Measurements from ENCODE around the genes CNR2 and PNRC2.

DNA sequence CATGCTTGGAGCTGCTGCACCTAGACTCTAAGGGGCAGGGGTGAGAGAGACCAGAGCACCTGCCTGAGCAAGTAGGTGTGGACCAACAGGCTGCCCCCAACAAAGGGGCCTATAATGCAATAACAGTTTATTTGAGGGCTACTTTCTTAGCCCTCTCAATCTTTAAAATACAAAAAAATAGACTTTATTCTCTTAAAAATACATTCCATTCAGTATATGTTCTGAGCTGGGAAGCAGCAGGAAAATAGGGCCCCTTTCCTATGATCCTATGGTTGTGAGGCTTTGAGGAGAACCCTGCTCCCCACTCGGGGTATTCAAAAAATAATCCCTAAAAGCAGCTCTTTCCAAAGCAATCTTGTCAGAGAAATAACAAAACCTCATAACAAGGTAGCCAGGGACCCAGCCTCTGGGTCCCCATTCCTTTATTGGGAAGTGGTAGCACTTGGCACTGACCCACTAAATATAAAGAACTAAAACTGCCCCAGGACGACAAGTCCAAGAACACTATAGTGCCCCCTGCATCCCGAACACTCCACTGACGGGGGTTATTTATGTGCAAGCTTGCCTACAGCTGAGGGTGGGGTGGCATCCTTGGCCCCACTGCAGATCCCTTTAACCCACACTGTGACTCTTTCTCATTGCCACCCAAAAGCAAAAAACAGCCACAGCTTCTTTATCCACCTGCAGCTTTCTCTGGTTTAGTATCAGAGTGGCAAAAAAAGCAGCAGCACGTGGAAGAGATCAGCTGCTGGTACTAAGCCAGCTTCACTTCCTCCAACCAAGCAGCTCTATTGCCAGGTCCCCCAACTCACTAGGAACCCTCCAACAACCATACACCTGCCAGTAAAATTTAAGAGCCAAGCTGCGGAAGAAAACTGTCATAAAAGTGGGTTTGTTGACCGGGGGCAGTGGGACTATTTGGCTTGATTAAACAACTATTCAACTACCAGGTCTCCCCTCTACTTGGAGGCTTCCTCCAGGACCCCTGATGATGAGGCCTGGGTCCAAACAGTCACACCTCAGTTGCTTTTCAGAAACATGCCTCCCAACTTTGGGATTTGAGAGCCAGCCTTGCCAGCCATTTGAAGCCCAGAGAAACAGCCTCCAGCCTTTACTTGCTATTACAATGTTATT, 66.2 kb downstream of the KDM1A start:
- PRO-cap = no peak
- RAMPAGE, long total RNA, 2 experiments = no peak in any of the 2 experiments

GRCh38 chr1:23367442-23368621, 1.8 kb downstream of the ZNF436 start:
- PRO-cap = bidirectional peak, plus-strand start at chr1:23368506, minus-strand start at chr1:23368216
- RAMPAGE, long total RNA, 2 experiments = no peak in any of the 2 experiments

GRCh38 chr1:23421715-23422276, 2.8 kb downstream of the TCEA3 start:
- PRO-cap = no peak
- RAMPAGE, long total RNA, 2 experiments = no peak in any of the 2 experiments

GRCh38 chr1:23523974-23524636, 6.9 kb downstream of the E2F2 start:
- PRO-cap = no peak
- RAMPAGE, long total RNA, 2 experiments = no peak in any of the 2 experiments

DNA sequence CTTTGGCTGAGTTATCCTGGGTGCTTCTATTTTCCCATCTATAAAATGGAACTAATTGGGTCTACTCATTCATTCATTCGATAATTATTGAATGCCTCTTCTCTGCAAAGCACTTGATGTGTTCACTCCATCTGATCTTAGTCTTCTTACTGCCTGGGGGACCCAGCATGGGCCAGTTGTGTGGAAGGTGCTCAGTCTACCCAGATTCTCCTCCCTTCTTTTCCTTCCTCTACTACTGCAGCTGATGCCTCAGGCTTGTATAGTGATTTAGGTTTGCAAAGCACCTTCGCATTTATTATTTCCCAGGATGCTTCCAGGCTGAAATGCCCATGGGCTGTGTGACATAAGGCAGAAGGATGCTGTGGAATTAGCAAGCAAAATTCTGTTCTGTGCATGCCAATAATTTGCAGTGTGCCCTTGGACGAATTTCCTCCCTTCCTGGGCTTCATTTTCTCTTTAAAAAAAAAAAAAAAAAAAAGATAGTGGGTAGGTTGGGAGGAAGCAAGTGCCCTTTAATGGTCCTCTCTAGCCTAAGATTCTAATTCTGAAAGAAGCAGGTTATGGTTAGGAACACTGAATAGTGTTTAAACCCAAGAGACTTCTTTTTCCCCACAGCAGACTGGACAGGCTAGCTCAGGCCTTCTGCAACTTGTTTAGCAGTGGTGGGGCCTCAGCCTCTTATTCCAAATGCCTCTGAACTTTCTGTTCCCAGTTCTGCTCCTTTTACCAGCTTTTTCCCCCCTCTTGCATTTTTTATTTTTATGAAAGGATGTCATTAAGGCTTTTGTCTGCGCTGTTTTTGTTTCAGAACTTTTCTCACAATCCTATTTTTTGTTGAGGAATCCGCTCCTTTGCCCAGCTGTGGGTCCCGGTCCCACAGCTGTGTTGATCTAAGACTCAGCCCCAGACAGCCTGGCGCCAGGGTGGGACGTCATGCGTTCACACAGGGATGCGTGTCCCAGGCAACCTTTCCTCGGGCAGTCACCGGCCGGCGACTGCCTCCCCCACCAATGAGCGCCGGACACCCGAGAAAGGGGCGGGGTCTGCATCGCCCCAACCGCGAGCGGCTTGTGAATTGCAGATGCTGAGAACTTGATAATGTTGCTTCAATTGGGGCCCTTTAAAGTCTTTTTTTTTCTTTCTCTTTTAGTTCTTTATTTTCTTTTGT, 2.6 kb upstream of the ID3 start:
- PRO-cap = unidirectional peak, minus-strand start at position 695 of the sequence; bidirectional peak, plus-strand start at position 1,074 of the sequence, minus-strand start at position 891 of the sequence
- RAMPAGE, long total RNA, 2 experiments = no peak in any of the 2 experiments

GRCh38 chr1:23569205-23569553, 9.9 kb upstream of the ID3 start:
- PRO-cap = no peak
- RAMPAGE, long total RNA, 2 experiments = no peak in any of the 2 experiments

- PRO-cap = no peak
- RAMPAGE, long total RNA, 2 experiments = no peak in any of the 2 experiments
Measured at GRCh38 chr1:23591435-23592184, 32.3 kb upstream of the ID3 start.

DNA sequence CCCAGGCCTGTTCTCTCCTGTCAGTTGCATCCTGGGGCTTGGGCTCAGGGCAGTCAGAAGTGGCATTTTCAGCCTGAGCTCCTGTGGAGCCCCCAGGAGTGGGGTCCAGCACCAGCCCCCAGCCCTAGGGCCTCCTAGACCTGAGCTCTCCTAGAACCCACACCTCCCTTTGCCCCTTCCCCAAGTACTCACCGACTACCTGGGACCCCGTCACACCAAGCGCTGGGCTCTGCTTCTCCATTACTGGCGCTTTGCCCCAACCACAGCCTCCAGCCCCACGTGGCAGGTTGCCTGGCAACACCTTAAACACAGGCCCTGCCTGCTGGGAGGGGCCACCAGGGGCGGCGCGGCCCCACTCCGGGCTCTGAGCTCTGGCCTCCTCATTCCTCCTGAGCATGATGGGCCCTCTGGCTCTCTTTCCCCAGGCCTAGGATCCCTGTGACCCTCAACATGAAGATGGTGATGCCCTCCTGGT, 2.4 kb downstream of the LYPLA2 start:
- PRO-cap = no peak
- RAMPAGE, long total RNA, 2 experiments = no peak in any of the 2 experiments

DNA sequence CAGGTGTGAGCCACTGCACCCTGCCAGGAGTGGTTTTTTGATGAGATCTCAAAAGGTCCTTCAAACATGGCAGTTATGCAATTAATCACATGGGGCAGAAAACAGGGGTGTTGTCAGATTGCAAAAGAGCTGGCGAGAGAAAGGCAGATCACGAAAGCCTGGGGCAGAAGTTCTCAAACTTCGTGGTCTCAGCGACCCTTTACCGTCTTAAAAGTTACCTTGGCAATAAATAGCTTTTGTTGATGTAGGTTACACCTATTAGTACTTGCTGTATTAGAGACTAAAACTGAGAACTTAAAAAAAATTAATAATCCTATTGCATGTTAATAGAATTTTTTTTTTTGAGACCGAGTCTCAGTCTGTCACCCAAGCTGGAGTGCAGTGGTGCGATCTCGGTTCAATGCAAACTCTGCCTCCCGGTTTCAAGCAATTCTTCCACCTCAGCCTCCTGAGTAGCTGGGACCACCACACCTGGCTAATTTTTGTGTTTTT, 16.0 kb downstream of the CNR2 start:
- PRO-cap = no peak
- RAMPAGE, long total RNA, 2 experiments = no peak in any of the 2 experiments

- PRO-cap = no peak
- RAMPAGE, long total RNA, 2 experiments = no peak in any of the 2 experiments
Measured at GRCh38 chr1:23913160-23913731, at the start of gene CNR2. TSS of gene CNR2 (minus strand) at chr1:23913362.

DNA sequence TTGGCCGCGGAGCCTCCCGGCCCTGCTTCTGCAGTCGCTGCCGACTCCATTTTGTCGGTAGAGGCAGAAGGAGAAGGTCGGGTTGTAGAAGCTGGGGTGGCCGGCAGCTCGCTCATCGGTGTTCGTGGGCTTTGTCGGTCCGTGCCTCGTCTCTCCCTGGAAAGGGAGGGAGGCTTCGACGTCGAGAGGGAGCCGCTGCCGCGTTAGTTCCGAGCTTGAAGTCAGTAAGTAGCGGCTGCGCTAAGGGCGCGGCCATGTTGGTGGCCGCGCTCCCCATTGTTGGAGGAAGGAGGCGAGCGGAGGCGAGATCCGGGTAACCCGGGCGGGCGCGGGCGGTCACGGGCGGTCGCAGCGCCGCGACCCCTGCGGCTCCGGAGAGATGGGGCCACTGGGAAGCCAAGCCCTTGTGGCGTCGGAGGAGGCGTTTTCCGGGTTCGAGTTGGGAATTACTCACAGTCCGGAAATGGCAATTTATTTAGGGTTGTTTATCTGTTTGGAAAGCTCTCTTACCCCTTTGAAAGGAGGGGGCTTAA, at the start of gene PNRC2:
Gene PNRC2 (plus strand): TSS at position 54 of the 533 bp plus-strand sequence.
- PRO-cap = bidirectional peak, plus-strand start at position 54 of the sequence, minus-strand start outside the sequence; unidirectional peak, plus-strand start at position 316 of the sequence
- RAMPAGE, long total RNA, 2 experiments = start-site peak on the plus strand in 2 of 2 experiments, centred at positions 67 to 321 of the sequence, 18 to 929 reads per replicate

DNA sequence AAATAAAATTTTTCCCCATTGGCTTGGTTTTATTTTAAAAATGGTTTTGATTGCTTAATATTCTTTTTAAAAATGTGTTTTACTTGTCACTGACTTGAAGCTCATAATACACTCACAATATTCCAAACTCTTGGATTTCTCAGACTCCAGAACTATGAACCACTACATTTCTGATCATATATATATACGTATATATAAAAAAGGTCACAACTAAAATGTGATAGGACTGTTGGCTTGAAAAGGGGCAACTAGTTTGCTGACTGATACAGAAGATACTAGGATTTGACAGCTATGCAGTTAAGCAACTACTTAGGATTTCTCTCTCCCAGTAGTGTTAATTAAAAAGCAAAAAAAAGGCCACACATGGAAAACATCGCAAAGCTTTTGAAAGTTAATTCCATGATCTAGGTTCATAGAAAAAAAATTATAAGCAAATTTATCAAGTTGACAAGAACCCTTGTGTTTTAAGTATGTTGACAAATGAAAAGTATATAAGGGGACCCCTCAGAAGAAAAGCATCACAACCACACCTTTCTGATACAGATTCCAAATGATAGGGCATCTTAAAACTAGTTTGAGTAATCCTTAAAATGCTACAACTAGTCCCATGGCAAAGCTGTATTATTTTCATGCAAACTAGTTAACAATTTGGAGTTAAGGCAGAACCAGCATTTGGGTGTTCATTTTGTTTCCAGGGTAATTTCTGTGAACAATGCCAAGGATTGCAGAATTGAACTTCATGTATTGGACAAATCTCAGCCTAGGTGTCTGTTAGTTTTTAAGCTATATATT, 4.0 kb downstream of the PNRC2 start:
- PRO-cap = no peak
- RAMPAGE, long total RNA, 2 experiments = no peak in any of the 2 experiments

DNA sequence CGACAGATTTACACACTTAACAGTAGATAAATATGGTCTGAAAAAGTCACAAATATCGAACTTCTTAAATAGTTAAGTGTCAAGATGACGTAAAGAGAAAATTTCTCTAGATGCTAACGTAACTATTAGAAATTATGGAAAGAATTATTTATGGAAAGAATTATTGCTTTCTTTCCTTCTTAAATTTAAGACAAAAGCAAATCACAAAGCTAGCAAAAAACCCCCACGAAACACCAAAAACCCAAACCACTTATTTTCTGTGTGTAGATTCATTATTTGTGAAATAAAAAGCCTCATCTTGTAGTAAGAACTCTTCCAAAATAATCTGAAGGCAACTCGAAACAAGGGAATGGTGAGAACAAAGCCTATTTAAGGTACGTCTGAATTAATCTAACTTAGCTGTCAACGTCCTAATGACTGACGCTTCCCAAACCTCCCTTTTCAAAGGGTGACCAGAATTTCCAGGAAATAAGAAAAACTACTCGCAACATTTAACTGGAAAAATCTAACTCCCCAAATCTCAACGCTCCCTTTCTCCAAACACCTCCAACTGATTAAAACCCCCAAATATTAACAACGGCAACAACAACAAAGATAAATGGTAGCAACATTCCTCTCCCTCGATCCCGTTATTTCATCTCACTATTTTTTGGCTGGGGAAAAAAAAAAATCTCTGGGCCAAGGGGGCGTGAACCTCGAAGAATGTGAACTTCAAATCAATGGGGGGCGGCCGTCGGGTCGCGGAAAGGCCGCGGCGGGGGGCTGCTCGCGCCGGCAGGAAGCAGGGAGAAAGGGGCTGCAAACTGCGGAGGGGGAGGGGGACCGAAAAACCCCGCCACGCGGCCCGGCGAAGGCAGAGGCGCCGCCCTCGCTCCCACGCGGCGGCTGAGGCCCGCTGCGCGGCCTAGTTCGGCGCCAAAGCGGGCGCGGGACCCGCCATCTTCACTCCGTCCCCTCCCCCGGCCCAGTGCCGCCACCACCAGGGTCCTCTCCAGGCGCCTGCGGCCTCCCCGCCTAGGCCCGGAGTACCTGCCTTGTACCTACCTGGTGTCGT, 653 bp downstream of the SRSF10 start:
- PRO-cap = no peak
- RAMPAGE, long total RNA, 2 experiments = no peak in any of the 2 experiments

GRCh38 chr1:24089998-24090854, 21.7 kb downstream of the MYOM3 start:
- PRO-cap = no peak
- RAMPAGE, long total RNA, 2 experiments = no peak in any of the 2 experiments

GRCh38 chr1:24107747-24108288, 4.1 kb downstream of the MYOM3 start:
- PRO-cap = no peak
- RAMPAGE, long total RNA, 2 experiments = no peak in any of the 2 experiments

DNA sequence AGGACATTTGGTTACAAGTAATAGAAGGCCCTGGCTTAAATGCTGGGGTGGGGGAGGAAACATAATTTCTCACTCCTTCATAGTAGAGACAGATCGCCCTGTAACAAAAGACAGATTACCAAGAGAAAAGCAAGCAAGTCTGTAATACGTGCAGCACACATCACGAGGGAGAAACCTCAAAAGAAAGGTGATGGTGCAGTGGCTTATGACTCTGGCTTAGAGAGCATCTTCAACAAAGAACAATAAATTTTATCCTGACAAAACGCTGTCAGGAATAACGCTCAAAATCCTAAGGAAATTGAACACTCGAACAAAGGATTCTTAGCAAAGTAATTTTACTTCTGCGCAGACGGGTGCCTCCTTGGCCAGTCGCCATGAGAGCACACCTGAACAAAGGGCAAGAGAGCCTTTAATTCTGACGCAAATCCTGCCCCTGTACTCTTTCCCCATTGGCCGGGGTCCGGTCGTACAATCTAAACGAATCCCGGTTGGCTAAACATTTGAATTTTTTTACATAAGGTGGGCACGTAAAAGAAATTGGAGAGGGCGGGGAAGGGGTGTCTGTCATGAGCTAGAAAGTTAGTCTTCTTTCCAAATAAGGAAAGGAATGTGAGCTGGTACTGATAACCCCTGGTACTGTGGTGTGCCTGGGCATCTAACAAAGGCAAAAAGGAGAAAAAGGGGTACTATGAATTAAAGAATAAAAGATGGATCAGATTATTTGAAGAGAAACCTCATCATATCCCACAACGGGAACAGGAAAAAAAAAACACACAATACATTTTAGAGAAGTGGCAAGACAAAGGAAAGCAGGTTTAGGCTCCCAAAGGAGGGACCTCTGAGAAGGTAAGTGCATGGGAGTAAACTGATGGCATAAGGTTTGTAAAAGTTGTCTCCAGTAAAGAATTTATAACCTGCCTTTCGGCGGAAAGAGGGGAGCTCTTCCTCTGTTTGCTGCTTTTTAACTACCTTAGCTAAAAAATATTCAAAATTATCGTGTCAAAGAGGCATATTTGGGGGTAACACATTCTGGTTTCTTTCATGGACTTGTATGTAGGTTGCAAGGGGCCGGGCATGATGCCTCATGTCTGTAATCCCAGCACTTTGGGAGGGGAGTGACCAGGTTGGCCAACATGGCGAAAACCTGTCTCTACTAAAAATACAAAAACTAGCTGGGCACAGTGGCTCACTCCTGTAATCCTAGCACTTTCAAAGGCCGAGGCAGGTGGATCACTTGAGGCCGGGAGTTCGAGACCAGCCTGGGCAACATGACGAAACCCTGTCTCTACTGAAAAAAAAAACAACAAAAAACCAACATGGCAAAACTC, 8.4 kb upstream of the IL22RA1 start:
- PRO-cap = no peak
- RAMPAGE, long total RNA, 2 experiments = start-site peak on the plus strand in 1 of 2 experiments, centred at position 626 of the sequence, 25 reads per replicate

- PRO-cap = no peak
- RAMPAGE, long total RNA, 2 experiments = no peak in any of the 2 experiments
Measured at GRCh38 chr1:24185837-24186594, 1.1 kb downstream of the IFNLR1 start.

DNA sequence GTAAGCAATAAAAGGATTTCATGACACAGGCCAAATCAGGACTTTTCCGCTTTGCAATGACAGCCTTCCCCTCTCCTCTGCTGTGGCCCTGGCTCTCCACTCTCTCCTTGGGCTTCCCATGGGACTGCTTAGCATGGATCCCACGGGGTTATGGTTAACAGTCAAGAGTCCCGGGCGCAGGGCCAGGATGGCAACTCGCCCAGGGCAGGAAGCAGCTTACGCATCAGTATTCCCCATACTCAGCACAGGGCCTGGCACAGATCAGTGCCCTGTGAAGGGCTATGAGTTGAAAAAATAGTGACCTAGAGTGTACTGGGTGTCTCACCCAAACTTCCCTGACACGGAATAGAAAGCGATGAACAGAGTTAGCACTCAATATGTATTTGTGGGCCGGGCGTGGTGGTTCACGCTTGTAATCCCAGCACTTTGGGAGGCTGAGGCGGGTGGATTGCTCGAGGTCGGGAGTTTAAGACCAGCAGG, 29.2 kb upstream of the GRHL3 start:
- PRO-cap = no peak
- RAMPAGE, long total RNA, 2 experiments = no peak in any of the 2 experiments

DNA sequence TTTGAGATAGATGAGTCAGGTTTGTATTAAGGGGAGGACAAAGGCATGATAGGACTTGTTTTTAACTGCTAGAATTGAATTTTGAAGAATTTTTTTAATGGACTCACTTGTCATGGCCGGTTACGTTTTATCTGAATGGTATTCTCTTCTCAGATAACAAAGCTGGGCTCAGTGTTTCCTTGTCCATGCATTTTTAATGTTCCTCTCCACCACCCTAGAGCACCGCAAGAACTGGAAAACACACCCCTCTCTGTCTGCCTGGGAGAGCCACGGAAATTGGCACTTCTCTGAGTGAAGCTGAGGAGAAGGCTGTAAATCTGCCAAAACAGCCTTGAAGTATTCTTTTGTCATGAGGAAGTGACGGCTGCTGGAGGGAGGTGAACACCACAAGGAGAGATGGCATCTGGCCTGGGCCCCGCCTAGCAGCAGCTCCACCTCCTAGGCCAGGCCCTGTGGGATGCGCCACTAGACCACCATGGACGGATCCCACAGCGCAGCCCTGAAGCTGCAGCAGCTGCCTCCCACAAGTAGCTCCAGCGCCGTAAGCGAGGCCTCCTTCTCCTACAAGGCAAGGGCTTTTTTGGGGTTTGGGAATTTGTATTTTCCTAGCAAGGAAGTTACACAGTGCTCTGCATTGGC, 3.6 kb downstream of the NIPAL3 start:
- PRO-cap = no peak
- RAMPAGE, long total RNA, 2 experiments = no peak in any of the 2 experiments

DNA sequence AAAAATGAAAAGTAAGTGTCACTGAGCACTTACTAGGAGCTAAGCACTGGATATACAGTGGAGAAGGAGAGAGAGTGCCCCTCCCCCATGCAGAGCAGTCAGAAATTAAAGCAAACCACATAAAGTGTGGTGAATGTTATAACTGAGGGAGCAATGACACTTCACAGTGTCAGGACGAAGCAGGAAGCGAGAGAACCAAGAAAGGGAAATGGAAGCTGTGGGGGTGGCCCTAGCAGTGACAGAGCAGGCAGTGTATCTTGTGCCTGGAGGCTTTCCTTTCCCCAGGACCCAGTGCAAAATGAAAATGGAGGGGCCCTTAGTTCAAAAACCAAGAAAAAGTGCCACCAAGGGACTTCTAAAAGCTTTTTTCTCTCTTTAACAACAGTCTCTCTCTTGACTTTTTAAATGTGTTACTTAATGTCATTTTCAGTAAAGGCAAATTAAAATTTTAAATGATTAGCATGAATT, 21.5 kb upstream of the RCAN3 start:
- PRO-cap = no peak
- RAMPAGE, long total RNA, 2 experiments = no peak in any of the 2 experiments

Data from breast epithelium (tissue), 2 donors.